Fibroblast of the aortic adventitia (primary cell): ENCODE measurements around the gene PRKCQ.

GRCh38 chr10:6219875-6220174 is 17.1 kb downstream of the PFKFB3 start:
- CAGE, long polyA plus RNA, result no peak

- CAGE, long polyA plus RNA, result no peak
Measured at GRCh38 chr10:6473825-6474446, 106.1 kb downstream of the PRKCQ start.

GRCh38 chr10:6579934-6581214 is at the start of gene PRKCQ:
Gene PRKCQ, minus strand, starts transcription at chr10:6580276.
- CAGE, long polyA plus RNA, result no peak

- CAGE, long polyA plus RNA, result no peak
Measured at GRCh38 chr10:6591844-6592622, 12.0 kb upstream of the PRKCQ start.

- CAGE, long polyA plus RNA, result no peak
Measured at GRCh38 chr10:6928656-6929030, 348.6 kb upstream of the PRKCQ start.

DNA sequence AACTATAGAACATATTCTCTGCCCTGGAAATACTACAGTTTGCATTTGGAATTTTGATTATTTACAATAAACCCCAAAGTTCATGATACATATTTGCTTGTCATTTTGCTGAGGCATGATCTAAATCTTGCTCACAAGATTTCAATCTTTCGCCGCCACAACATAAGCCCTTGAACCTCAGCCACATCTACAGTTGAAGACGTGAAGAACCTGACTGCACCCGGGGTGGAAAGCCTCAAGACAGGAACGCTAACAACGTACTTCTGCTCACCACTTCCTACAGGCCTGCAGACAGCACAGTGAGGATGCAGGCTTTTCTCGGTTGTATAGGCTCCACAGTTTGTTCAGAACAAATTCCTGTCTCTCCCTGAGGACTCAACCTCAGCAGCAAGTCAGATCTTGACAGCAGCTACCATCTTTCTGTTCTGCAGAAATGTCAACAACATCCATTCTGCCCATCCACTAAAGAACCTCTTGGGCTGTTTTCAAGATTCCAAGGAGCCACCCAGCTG is 393.8 kb upstream of the PRKCQ start:
- CAGE, long polyA plus RNA, result no peak

DNA sequence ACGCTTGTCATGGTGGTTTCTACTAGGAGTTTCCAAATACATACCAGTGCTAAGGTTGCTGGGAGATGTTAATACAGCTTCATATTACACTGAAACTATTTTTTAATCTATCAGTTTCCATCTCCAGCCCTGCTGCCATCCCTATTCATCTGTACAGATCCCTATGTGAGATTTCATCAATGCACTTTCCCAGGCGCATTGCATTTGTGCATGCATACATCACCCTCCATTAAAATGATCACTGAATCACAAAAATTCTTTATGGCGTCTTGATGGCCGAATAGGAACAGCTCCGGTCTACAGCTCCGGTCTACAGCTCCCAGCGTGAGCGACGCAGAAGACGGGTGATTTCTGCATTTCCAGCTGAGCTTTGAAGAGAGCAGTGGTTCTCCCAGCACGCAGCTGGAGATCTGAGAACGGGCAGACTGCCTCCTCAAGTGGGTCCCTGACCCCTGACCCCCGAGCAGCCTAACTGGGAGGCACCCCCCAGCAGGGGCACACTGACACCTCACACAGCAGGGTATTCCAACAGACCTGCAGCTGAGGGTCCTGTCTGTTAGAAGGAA is 273.6 kb downstream of the SFMBT2 start:
- CAGE, long polyA plus RNA, result no peak

- CAGE, long polyA plus RNA, result no peak
Measured at GRCh38 chr10:7184702-7185069, 226.1 kb downstream of the SFMBT2 start.

DNA sequence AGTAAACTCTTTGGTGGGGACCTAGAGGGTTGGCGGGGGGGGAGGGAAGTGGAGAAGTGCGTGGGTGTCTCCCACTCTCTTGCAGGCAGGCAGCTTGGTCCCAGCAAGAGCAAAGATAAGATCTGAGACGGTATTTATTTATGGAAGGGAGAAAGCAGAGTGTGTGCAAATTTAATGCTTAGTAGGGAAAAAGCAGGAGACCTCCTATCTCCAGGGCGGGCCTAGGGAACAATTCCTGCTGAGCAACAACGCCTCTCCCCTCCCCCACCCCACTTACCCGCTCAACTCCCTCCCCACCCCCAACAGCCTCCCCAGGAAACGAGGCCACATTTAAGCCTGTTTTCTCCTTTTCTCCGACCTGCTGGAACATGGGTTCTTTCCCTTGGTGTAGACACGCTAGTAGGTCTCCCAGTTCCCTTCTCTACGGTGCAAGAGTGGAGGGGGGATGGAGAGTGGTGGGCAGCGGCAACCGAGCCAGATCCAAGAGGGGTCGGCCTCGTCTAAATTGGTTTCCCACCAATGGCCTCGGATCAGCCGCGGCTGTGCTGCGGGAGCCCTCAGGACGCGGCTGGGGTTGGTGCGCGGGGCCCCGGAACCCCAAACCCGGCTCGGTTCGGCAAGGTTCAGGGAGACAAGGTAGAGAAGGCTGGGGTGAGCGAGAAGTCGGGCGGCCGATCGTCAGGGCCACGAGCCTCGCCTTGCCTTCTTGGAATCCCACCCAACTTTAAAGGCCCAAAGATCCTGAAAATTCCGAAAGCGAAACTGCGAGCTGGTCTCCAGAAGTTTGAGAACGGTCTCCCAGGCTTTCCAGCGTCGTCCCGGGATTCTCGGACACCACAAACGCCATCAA is 3.7 kb downstream of the SFMBT2 start:
- CAGE, long polyA plus RNA, result no peak

- CAGE, long polyA plus RNA, result no peak
Measured at GRCh38 chr10:7667932-7668208, 1.1 kb upstream of the ITIH5 start.

DNA sequence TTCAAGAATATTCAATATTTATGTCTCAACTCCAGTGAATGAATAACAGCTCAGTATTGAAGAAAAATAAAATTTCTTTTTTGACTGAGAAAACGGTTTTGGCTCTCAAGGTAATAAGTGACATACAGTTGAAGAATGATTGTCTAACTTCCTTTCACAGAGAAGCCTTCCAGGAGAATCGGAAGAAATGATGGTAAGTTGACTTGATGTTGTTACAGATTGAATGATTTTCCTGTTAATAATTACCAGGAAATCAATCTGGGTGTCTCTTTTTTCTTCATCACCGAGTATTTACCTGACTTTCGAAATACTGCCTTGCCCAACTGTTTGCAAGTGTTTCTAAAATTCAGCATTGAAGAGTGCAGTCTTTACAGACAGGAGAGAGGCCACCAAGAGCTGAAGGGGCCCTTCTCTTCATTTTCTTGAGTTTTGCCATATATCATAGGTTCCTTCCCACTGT is 4.0 kb downstream of the ITIH2 start:
- CAGE, long polyA plus RNA, result no peak

- CAGE, long polyA plus RNA, result no peak
Measured at GRCh38 chr10:8059780-8060839, 5.6 kb downstream of the GATA3 start.

DNA sequence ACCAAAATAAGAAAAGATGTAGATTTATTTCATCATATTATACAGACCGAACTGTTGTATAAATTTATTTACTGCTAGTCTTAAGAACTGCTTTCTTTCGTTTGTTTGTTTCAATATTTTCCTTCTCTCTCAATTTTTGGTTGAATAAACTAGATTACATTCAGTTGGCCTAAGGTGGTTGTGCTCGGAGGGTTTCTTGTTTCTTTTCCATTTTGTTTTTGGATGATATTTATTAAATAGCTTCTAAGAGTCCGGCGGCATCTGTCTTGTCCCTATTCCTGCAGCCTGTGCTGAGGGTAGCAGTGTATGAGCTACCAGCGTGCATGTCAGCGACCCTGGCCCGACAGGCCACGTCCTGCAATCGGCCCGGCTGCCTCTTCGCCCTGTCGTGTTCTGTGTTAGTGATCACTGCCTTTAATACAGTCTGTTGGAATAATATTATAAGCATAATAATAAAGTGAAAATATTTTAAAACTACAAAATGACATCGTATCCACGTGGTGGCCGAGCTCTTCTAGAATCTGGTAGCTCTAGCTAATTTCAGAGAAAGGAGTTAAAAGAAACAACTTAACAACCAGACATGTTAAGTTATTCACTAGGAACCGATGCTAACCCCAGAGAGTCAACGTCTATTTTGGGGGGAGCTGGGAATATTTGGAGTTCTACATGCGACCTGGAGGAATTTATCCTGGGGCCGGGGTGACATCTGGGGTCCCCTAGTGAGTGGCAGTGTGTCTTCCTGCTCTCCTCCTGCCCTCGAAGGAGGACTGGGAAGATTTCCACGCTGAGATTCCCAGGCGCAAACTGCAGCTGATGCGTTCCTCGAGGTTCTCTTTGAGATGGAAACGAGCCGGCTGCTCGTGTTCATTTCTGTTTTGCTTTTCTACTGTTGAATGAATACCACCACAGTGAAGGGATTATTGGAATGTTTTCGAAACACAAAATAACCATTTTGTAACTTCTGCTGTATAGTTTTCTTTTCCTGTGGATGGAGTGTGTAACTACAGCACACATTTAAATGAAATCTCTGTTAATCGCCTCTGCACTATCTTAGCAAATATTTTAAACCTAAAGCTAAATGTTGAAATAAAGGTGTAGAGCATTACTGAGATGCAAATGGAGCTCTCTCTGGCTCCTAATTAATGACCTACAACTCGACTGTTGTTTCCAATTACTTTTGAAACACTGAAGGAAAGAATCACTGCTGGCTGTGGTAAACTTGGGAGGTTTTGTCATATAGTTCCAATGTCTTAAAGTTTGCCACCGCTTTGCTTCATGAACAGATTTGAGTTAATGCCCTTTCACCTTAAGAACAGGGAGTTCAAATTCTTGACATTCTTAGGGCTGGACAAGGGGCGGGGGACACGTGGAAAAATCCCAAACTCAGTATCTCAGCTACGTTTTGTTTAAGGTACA is 20.7 kb downstream of the GATA3 start:
- CAGE, long polyA plus RNA, result no peak

DNA sequence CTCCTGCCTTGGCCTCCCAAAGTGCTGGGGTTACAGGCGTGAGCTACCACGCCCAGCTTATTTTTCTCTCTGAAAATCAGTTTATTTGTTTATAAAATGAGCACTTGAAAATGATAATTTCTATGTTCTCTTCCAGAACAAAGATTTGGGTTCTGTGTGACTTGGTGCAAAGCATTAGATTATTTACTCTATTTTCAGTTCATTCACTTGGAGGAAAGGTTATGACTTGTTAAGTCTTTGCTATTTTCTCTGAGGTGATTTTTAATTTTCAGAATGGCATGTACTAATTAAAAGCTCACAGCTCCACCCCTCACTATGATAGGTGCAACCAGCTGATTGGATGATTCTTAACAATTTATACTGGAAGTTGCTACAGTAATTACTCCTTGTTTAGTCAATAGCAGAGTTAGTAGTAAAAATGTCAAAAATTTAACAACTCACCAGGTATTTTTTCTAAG is 352.7 kb downstream of the GATA3 start:
- CAGE, long polyA plus RNA, result no peak

DNA sequence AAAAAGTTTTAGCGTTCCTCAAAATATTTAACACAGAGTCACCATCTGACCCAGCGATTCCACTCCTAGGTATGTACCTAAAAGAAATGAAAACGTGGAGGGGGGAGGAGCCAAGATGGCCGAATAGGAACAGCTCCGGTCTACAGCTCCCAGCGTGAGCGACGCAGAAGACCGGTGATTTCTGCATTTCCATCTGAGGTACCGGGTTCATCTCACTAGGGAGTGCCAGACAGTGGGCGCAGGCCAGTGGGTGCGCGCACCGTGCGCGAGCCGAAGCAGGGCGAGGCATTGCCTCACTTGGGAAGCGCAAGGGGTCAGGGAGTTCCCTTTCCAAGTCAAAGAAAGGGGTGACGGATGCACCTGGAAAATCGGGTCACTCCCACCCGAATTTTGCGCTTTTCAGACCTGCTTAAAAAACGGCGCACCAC is 366.9 kb upstream of the CELF2 start:
- CAGE, long polyA plus RNA, result no peak

DNA sequence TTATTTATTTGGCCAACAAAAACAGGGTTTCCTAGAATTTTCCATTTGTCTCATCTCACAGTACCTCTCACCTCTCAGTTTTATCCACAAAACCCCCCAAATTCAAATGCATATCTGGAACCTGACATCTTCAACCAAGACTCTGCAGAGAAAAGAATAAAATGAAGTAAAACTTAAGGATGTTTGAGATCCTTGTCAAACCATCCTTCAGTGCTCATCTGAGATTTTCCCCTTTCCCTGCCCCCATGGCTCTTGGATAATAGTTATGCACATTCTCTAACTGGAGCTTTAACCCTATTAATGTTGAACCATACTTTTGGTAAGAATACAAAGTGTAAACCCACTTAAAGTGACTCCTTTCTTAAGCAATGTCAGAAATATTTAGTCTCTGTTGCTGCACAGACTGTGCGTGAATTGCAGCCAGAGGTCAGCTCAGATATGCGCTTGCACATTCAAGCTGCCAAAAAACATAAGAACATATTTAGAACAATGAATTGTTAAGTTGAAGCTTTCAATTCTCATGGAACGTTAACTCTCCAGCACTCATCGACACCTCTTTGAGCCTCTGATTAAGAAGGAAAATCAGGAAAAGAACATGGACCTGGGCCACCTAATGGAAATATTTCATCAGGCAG is 193.2 kb upstream of the CELF2 start:
- CAGE, long polyA plus RNA, result no peak

DNA sequence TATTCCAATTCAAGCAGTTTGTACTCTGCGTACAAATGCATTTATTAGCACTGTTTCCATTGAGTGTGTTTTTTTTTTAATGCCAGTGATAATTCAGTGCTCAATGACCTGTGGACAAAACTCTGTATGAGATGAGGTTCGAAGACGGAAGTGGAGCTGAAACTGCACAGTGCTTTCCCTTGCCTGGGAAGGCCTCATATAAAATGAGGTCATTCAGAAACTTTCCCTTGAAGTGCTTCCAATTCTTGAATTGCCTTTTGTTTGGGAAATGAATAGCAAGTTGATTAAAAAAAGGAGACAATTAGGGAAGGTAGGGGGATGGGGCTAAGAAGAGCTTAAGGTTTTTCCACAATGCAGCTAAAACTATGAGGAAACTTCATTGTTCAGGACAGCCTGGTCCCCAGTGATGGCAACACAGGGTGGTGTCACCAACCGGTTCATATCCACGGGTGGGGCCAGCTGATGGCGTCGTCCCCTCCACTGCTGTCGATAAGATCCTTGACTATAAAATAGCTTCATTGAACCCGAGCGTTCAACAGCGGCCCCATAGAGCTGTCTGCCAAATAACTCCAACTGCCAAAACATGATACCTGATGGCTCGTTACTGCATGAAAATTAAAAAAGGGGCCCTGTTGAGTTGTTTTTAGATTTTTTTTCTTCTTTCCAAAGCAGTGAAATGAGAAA is 3.0 kb upstream of the CELF2 start:
- CAGE, long polyA plus RNA, result no peak

DNA sequence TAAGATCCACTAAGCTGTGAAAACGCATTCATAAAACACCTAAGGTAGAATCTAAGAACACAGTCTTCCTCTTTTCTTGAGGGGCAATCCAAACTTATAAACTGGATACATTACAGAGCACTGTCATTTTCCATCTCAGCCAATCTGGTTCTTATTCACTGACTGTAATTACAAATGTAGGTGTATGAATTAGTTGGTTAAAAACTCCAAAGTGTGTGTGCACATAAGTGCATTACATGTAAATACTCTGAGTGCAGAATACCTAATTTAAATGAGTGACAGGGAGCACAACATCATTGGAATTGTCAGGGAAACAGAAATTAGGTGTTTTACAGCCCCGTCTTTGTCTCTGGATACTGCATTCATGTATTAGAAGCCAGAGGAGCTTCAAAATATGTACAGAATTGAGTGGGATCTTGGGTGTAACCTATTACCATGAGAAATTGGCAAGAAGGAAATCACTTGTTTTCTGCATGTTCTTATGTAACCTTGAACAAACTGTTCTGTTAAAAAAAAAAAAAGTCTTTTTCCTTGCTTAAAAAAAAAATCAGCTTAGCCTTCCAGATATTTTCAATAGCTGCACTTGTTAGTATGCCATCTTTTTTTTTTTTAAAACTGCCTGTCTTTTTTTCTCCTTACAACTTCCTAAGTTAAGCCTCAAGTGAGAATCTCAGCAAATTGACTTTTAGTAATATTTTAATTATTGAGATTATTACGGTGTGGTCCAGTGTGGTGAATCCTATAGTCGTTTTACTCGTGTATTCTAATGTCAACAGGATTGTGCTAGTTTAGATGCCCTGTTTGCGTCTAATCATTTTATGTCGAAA is 31.2 kb downstream of the CELF2 start:
- CAGE, long polyA plus RNA, result no peak

- CAGE, long polyA plus RNA, result no peak
Measured at GRCh38 chr10:11163742-11164616, 146.3 kb downstream of the CELF2 start.

DNA sequence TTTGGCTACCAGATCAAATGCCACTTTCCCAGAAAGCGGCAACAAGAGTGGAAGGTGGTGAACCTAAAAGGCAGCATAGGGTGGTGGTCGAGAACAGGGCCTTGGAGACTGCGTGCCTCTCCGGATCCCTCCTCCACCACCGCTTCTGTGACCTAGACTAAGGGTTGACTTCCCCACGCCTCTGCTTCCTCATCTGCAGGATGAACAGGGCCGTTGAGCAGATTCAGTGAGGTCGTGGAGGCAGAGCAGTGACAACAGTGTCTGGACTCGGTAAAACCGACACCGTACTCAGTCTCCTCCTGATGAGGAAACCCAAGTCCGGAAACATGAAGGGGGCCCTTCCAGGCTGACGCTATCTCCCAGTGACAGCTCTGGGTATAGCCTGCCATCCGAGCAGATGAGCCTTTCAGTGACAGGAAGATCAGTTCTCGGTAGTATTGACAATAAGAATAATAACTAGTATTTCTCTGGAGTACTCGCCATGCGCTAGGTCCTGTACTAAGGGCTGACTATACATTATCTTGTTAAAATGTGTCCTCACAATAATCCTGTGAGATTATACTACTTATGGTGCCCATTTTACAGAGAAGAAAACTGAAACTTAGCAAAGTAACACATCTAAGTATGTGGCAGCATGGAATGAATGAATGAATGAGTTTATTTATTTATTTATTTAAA is 162.7 kb downstream of the CELF2 start:
- CAGE, long polyA plus RNA, result no peak